Calu3 (cell line): ENCODE data around the genes MSANTD4, SLN and C11orf87.

- PRO-cap, result no peak
Observed at GRCh38 chr11:105960953-105961336, 61.1 kb downstream of the MSANTD4 start.

DNA sequence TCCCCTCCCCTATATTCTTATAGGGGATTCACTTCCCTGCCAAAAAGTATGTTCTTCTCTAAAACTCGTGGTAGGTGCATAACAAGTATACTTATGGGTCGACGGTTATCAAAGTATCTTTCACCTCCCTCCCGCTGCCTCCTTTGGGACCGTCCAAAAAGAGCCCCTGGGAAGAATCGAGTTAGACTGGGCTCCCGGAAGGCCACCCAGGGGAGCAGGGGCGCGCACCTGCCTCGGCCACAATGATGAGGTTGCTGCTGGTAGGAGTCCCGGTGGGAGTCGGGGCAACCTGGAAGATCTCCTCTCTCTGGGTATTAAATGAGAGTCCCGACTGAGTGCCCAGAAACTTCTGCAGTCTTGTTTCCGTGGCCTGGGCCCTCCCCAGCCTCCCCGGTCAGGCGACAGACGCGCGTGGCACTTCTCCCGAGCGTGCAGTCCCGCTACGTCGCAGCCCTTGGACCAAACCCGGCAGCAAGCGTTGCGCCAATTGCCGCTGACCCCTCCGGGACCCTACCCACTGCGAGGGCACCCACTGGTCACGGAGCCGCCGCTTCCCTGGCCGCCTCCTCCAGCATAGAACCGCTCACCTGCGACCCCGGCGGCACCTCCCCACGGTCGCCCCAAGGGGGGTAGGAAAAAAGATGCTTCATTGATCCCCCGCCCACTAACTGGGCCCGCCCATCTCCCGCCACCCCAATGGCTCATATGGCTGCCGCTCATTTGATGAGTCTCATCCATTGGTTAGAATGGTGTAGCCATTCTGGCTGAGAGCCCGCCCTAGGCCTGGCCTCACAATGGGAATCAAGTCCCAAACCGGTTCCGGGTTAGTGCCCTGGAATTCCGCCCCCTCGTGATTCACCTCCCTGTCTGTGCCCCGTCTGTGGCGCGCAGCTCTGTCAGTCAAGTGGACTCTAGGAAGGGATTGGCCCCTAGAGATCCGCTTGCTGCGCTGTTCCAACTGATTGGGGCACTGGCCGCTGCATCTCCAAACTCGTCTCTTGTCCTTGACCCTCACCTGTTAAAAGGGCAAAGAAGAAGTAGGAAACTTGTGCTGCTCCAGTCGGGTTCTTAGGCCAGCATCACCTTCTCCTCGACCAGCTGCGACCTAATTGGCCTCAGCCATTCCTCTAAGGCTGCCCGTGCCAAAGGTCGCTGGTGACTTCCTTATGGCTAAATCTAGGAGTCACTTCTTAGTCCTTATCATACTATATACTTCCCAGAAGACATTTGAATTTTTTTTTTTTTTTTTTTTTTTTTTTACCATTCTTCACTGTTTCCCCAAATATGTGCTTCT lies at the start of gene MSANTD4:
MSANTD4 (minus strand) TSS at position 633 of the 1,294 bp plus-strand sequence.
- PRO-cap, result unidirectional peak, plus-strand start at position 242 of the sequence; unidirectional peak, minus-strand start at position 449 of the sequence; bidirectional peak, plus-strand start at position 952 of the sequence, minus-strand start at position 608 of the sequence

GRCh38 chr11:106186578-106186939 lies 109.1 kb downstream of the AASDHPPT start:
- PRO-cap, result no peak

DNA sequence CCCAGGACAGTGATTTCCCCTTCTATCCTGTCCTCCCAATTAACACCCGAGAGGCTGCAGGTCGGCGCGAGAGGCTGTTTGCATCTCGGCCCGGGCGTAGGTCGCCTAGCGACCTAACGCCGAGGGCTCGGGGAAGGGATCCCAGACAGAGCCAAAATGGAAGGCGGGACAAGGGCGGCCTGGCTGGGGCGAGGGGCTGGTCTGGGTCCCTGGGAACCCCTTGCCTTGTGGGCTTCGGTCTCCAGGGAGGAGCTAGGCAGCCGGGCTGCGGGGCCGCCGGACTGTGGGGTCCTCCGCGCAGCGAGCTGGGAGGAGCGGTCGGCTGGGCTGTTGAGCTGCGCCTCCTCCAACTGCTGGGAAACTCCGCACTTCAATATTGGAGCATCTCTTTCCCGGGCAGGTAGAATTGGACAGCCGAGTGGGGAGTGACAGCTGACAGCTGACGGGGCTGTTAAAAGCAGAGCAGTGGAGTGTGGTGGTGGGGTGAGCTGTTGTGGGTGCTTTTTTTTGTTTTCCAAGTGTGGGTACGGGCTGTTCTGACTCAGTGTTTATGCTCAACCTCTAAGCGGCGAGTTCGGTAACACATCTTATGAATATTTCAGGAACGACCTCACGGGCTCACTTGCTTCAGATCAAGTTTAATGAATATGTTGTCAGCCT lies 785 bp downstream of the ELMOD1 start:
- PRO-cap, result no peak

DNA sequence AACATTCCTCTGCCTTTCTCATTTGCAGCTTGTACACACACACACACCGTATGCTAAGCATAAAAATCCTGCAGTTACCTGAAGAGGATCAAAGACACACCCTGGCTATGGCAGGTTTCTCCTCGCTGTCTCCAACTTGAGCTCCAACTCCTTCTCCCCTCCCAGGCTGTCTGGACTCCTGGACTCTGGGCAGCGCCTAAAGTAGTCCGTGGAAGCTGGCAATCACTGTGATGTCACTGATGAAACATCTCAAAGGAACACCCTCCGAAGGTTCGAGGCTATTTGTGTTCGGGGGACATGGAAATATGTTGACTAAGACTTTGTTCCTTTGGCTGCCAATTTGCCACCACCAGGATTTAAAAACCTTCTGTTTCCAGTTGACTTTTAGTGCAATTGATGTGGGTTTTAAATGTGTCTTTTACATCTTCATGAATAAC lies at the start of gene SLN:
SLN (minus strand) TSS at position 172 of the 437 bp plus-strand sequence.
- PRO-cap, result no peak

DNA sequence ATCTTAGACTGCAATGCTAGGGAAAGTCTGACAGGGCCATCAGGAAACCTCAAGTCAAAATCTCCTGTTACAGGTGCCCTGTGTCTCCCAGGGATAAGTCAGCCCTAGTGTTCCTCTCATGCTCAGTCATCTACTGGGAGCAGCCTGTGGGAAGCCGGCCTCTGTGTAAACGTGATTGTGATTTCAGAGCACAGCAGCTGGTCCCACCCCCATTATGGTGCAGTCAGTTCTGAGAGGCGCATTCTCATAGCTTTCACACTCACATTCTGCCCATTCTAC lies 7.2 kb upstream of the SLN start:
- PRO-cap, result no peak

GRCh38 chr11:107839841-107840462 lies 18.6 kb downstream of the SLC35F2 start:
- PRO-cap, result no peak

GRCh38 chr11:107840520-107841268 lies 17.9 kb downstream of the SLC35F2 start:
- PRO-cap, result bidirectional peak, plus-strand start at chr11:107841001, minus-strand start at chr11:107840827

- PRO-cap, result no peak
Observed at GRCh38 chr11:108854082-108854777, 189.4 kb downstream of the DDX10 start.

GRCh38 chr11:108857434-108857777 lies 192.5 kb downstream of the DDX10 start:
- PRO-cap, result no peak

DNA sequence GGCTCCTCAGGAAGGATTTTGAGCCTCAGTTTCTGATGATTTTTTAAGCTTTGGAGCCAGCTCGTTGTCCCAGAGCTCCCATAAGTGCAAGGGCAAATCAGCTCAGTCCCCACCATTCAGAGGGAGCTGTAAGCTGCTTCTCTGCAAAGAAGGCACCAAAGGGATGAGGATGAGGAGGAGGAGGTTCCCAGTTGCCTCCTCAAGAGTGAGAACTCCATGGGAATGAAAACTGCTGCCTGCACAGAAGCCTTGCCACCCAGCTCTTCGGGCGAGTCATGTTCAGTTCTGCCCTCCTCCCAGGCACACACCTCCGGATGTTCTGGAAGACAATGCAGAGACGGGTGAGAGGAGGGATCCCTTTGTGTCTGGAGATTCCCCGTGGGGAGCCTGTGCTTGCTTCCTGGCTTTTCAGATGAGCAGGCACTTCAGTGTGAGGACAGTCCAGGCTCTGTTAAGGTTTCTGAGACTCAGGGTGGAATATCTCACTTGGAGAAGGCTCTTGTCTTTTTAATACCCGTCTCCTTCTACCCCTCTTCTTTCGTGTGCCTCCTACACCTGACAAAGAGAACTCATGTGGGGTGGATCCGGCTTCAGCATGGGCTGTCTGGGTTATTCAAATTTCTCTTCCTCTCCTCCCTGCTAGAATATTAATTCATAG lies 295.6 kb downstream of the DDX10 start:
- PRO-cap, result no peak

DNA sequence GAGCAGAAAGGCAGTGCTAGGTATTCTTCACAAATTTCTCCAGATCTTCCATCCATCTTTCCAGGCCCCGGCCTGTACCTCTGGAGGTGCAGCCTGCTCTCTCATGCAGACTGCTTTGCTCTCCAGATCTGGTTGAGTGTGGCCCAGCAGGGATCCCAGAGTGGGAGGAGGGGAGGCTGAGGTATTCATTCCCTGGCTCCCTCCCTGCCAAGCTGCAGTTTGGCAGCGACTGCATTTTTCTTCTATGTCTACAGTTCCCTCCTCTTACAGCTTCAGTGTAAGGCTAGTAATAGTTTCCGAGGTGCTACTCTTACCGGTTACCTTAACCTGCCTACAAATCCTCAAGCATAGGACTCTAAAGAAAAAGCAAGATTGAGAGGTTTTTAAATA lies 298.2 kb upstream of the C11orf87 start:
- PRO-cap, result no peak

DNA sequence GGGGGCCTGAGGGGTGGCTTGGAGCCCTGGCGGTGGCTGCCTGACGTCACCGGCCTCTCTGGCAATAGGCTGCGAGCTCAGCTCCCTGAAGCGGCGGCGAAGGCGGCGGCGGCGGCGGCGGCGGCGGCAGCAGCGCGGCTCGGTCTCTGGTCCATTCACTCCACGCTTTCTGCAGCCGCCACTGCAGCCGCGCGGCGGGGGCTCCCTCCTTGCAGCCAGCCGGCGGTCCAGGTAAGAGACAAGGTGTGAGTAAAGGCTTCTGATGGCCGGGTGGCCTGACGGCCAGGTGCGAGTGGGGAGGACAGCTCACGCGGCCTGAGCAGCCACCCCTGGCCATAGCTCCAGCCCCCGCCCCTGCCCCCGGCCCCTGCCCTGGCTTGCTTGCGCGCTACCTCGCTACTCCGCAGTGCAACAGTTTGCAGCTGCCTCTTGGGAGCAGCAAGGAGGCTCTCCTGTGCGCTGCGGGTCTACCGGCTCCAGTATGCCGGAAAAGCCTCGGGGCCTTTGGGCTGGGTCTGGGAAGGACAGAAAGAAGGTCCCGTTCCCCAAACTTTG lies at the start of gene C11orf87:
C11orf87 (plus strand) TSS at position 158 of the 555 bp plus-strand sequence.
- PRO-cap, result unidirectional peak, plus-strand start at position 99 of the sequence

GRCh38 chr11:110087773-110088628 lies 5.2 kb upstream of the ZC3H12C start:
- PRO-cap, result no peak

- PRO-cap, result no peak
Observed at GRCh38 chr11:110174131-110174503, 80.9 kb downstream of the ZC3H12C start.

GRCh38 chr11:110237451-110237846 lies 59.0 kb downstream of the RDX start:
- PRO-cap, result no peak

DNA sequence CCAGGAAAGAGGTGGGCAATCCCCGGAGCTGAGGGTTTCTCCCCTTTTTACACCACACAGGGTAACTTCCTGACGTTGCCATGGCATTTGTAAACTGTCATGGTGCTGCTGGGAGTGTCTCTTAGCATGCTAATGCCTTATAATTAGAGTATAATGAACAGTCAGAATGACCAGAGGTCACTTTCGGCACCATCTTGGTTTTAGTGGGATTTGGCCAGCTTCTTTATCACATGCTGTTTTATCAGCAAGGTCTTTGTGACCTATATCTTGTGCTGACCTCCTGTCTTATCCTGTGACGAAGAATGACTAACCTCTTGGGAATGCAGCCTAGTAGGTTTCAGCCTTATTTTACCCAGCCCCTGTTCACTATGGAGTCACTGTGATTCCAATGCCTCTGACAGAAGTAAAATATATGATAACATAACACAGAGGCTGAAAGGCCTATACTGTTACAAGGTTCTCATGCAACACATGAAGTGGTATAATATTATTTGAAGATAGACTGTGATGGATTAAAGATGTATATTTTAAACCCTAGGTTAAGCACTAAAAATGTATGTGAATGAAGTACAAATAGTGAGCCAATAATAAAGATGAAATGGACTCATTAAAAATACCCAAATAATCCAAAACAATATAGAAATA lies 41.4 kb upstream of the RDX start:
- PRO-cap, result no peak

DNA sequence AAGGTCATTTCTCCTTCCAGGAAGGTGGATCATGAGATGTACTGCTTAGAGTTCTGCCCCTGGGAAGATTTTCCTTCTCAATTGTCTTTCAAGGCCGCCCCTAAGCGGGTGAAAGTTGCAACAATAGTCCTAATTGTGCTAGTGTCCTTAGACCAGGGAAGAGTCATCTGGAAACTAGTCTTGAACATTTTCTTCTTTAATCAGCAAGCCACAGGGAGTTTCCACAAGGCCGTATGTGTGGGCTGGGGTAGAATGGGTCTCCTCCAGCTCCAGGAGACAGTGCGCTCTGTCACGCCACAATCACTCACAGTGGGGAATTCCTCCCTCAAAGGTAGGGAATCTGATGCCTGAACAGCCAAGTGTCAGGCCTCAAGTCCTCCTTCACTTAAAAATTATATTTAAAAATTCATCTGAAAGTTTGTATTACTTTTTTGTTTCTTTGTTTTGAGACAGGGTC lies 53.3 kb upstream of the RDX start:
- PRO-cap, result no peak

DNA sequence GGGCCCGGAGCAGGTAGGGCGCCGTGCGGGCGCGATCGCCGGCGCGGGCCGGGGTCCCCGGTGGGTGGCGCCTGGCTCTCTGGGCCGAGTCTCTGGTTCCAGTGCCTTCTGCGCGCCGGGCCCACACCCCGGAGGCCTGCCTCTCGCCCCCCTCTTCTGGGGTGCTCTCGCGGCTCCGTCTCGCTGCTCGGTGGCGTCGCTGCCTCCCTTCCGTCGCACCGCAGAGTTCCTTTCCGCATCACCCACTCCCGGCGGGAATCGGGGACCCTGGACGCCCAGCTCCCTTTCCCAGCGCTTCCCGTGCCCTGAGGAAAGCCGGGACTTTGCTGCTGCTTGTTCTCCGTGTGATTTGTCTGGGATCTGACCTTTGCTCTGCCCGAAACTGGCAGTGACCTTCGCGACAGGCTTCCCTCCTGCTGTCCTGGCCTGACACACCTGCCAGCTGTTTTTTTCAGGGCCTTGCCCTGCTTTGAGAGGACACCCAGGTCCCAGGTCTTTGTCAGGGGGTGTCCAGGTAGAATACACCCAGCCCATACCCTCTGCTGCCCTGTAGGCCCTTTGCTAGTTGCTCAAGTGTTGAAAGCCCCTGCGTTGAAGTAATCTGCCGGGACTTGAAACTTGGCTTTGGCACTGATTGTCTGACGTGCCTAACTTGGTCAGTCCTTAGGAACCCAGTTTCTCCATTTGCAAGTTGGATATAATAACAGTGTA lies 700 bp downstream of the FDX1 start:
- PRO-cap, result no peak

DNA sequence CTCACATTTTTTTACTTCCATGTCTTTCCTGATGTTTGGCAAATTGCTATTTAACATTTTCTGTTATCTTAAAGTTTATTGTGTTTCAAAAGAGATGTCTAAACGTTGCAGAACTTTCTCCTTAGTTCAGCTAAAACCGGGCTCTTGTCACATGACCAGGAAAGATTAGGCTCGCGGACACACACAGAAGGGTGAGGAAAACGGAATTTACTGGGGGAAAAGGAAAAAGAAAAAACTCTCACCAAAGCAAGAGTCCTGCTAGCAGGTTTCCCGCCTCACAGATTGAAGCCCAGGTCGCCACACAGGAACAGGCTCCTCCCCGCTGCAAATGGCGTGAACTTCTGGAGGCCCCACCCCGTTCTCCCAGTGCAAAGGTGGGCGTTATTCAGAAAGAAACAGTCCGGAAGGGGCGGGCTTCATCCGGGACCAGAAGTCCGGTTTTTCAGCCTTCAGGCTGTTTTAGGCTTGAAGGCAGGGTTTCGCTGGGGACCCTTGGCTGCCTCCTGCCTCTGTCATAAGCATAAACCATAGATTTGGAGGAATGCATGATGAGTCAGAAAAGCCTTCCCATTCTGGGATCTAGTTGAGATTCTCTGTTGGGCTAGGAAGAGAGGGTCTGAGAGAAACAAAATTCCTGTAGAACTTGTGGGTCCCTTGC lies 148.4 kb upstream of the POU2AF2 start:
- PRO-cap, result no peak